Mucosa of descending colon (tissue), 1 donor: ENCODE data around the genes MRPL42 and METAP2.

DNA sequence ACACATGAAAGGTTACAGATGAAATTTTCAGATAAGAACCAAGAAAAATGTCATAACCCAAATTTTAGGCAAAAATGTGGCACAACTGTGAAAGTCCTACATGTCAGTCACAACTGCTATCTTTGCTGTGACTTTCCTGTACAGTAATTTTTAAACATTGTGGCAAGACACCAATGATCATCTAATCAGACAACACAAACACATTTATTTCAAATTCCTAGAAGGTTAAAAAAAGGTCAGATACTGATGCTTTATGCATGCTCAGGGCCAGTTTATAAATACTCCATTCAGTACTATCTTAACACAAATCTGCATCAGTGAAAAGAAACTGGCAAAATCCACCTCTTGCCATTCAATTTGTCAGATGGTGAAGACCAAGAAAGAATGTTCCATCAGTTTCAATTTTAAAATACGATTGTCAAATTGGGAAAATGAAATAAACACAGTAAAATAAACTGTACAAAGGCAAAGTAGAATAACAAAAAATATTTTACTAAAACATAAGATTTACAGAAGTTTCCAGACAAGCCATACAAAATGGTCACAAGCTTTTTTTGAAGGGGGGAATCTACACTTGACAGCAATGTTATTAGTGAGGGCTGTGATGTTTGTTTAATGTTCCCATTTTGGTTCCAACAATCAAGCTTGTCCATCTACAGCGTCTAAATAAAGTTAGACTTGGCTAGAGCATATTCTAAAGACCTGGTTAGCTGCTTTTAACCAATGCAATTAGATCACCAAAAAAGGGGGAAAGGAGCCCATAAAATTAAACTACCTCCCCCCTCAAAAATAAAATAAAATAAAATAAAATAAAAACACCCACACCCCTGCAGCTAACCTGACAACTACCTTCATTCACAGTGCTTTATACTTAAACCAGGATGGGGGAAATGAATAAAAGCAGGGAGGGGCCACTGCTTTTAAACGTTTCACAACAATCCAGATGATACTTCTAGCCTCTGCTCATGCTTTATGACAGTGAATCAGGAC is 31.5 kb downstream of the NUDT4 start:
- PRO-cap = no peak

DNA sequence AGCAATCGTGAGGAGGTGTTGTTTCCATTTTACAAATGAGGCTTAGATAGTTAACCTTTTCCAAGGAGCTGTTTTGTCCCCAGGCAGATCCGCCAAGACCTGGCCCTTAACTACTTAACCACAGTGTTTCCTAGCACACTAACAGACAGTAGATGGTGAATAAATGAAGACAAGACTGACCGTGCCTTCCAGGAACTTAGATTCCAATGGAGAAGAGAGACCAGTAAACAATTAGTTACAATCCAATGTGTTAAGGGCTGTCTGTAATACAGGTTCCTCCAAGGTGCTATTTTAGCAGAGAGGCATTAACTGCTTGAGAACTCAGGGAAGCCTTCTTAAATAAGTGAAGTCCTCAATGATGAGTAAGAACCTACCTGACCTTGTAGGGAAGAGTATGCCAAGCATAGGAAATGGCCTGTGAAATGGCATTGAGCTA is 1.1 kb upstream of the UBE2N start:
- PRO-cap = no peak

DNA sequence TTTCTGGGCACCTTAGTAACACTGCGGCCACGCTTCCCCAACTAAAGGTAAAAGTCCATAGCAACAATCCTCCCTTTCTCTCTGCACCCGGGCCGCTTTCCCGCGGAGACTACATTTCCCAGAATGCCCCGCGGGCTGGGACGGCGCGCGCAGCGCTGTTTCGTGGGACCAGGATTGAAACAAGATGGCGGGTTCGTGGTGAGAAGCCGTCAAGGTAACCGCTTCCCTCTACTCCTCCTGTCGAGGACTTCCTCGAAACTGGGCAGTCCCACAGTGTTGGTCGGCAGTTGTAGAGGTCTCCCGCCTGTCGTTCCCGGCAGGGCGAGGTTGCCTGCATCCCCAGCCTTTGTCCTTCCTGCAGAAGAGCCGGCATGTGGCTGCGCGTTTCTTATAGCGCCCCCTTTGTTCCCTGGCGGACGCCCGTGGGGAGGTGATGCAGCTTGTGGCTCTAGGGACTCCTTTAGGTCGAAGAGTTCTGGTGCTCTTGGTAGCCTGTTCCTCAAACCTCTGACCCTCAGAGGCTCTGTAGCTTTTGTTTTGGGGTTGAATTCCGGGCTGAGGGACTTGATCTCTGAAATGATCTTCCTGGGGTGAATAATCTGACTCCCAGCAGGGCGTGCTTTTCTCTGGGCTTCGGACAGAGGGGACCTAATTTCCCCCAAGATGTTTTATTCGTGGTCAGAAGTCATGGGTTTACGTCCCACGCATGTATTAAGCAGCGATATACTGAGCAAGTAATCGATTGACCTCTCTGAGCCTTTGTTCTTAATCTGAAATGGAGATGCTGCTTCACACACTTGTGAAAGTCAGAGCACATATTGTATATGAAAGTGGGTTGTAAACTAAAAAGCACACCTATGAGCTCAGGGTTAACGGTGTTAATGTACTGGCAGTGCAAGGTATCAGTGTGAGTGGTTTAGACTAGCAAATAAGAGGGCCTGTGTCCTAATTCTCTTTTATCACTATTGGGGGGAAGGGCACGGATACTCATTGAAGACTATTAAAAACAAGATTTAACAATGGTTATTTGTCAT is at the start of gene MRPL42:
Gene MRPL42, plus strand, starts transcription at position 174 of the 1,034 bp plus-strand sequence.
- PRO-cap = unidirectional peak, plus-strand start at position 155 of the sequence; unidirectional peak, plus-strand start at position 177 of the sequence; unidirectional peak, plus-strand start at position 265 of the sequence; unidirectional peak, plus-strand start at position 463 of the sequence

GRCh38 chr12:93536454-93537246 is 35.8 kb upstream of the SOCS2 start:
- PRO-cap = no peak

DNA sequence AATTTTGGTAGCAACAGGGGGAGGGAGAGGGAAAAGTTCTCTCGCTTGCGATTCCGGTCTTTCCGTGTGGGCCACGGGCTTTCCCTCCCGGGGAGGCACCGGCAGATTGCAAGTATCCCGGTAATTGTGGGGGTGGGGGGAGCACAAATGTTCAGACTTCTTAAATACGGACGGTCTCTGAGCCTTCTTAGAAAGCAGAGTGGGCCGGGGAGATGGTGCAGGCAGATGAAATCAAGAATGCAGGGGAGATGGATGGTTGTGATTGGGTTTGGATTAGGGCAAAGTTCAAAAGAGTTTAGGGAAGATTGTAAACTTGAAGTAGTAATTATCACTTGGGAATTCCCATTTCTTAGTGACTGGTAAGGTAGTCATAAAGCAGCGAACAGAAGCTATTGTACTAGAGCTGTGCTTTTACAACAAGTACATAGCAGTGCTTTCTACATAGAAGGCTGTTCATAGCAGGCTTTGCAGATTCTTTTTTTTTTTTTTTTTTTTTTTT is 1.3 kb downstream of the SOCS2 start:
- PRO-cap = no peak

DNA sequence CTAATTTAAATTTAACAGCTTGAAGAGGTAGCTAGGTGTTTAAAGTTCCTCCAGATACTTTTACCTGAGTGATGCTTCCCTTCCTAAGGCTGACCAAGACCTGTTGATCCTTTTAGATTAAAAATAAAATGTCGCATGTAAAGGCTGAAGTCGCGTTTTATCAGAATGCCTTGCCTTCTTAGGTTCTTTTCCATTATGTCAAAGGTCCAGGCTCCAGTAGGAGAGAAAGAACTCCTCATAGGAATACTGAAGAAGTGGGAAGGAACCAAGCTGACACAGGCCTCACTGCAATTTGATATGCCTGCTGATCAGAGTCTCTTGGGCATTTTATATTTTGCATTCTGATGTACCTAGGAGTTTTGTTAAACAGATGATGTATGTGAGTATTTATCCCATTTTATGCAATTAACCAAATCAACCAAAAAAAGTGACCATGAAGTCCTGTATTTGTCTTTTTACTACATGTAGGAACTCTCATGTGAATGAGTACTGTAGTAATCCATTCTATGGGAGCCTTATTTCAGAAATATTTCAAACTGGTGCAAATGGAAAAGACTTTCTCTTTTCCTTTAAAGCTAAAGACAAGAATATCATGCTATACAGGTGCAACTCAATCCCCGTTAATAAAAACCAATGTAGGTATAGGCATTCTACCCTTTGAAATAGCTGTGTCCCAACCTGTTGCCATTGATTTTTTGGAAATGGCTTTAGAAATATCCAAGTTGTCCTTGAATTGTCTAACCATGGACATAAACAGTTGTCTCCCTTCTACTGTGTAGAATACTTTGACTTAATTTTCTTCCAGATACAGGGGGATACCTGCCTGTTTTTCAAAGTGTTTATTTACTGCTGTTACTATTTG is 3.1 kb downstream of the SOCS2 start:
- PRO-cap = no peak

- PRO-cap = bidirectional peak, plus-strand start at chr12:93591610, minus-strand start at chr12:93591446; bidirectional peak, plus-strand start at chr12:93591783, minus-strand start at chr12:93591682
Observed at GRCh38 chr12:93590898-93592163, 18.9 kb downstream of the SOCS2 start.

- PRO-cap = no peak
Observed at GRCh38 chr12:93622366-93622866, 49.9 kb downstream of the SOCS2 start.

- PRO-cap = no peak
Observed at GRCh38 chr12:93684848-93685303, 7.7 kb downstream of the CRADD start.

GRCh38 chr12:93778210-93778518 is 101.0 kb downstream of the CRADD start:
- PRO-cap = no peak

GRCh38 chr12:93812973-93813570 is 135.9 kb downstream of the CRADD start:
- PRO-cap = no peak

- PRO-cap = no peak
Observed at GRCh38 chr12:94099609-94100112, 48.7 kb upstream of the PLXNC1 start.

GRCh38 chr12:94262078-94262858 is 113.9 kb downstream of the PLXNC1 start:
- PRO-cap = bidirectional peak, plus-strand start at chr12:94262549, minus-strand start at chr12:94262314

DNA sequence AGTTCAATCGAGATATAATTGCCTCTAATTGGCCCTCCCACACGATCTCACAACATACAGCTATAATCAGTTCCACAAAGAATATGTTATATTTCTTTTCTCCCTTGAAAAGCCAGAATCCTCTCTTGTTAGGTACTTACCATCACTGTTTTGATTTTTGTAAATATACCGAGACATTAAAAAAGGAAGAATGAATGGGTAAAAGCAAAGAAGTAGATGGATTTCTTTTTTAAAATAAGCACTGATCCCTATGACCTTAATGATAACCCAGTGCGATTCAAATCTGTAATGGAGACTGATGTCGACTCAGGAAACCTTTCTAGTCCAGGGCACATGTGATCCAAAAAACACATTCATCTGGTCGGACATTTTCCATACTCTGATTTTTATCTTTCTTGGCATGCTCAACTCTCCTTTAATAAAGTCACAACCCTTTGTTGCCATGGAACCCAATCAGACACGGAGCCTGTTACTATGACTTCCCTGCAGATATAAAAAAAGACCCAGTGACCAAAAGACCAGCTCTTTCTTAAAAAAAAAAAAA is 28.0 kb downstream of the TMCC3 start:
- PRO-cap = no peak

- PRO-cap = no peak
Observed at GRCh38 chr12:94643928-94645026, 6.1 kb downstream of the TMCC3 start.

DNA sequence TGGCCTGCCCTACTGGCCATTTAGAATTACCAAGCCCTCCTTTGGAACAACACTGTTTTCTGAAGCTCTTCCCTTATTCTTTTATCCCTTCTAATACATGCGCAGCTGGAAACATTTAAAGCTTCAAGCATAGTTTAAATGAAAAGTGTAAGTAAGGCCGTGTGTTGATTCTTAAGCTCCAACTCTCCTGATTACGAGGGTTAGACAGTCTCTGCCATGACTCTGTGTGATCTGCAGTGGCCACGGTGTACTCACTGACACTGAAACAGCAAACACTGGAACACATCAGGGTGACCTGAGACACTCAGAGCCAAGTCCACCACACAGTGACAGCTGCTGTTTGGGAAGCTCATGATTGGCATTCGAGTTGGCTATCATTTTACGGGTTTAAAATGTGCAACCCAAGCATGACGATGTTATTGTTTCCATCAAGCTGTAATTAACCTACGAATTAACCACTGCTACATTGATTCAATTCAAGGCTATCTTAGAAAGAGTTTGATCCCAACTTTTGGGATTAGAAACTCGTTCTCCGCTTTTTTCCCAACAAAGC is 62.8 kb upstream of the TMCC3 start:
- PRO-cap = no peak

DNA sequence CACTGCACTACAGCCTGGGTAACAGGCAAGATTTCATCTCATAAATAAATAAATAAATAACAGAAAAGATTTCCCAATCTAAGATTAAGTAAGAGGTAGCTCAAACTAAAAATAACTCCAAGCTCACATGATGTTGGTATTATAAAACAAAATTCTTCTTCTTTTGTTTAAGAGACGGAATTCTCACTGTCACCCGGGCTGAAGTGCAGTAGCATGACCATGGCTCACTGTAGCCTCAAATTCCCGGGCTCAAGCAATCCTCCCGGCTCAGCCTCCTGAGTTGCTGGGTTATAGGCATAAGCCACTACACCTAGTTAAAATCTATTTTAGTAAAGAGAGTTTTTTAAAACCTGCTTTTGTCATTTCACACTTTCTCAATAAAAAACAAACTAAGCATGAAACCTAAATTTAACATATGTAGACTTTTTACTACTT is 58.6 kb upstream of the NR2C1 start:
- PRO-cap = no peak

GRCh38 chr12:95385718-95386235 is 88.2 kb upstream of the METAP2 start:
- PRO-cap = no peak

DNA sequence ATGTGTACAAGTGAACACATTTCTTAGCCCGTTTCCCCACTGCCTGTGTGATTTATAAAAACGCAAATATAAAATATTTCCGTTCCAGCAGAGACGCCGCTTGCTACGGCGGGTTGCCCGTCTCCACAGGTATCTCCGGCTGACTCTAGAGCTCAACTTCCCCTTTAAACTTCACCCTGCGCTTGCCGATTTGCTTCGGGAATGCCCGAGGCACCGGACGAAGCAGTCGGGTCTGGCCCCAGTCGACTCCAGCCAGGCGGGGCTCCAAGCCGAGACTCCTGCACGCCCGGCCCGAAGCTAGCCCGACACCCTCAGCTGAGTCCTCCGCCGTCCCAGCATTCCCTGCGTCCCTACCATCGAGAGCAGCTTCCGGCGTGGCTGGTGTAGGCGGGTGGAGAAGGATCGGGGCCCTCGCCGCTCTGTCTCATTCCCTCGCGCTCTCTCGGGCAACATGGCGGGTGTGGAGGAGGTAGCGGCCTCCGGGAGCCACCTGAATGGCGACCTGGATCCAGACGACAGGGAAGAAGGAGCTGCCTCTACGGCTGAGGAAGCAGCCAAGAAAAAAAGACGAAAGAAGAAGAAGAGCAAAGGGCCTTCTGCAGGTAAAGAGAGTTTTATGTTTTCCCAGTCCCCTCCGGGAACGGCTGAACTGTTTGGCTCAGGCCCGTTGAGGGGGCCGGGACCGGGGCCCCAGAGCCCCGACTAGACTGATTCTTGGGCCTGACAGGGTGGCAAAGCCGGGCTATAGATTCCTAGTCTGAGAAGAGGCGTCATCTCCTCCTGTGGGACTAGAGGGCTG is at the start of gene METAP2:
Gene METAP2, plus strand, starts transcription at position 424 of the 799 bp plus-strand sequence.
- PRO-cap = bidirectional peak, plus-strand start at position 427 of the sequence, minus-strand start at position 277 of the sequence

DNA sequence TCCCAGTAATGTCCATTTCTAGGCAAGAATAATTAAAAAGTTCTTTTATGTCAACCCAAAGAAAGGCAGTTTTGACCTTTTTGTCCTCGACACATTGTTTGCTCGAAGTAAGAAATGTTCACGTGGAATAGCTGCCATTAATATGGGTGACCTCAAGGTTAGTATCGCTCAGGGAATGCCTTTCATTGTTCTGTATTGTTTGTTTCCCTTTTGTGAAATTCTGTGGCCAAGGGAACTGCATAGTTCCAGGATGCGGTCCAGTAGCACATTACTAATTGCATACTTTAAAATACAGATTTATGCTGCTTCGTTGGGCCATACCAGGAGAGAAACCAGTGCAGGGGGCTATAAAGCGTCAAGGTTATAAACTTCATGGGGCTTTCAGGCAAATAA is 73.3 kb upstream of the USP44 start:
- PRO-cap = no peak